Cerebellum (tissue), 5 donors: ENCODE measurements around the genes TMUB2, GPATCH8 and DBF4B.

GRCh38 chr17:43927128-43927711, 15.1 kb downstream of the PPY start:
- PRO-cap, 3 experiments: no peak in any of the 3 experiments
- RAMPAGE, long total RNA: no peak

DNA sequence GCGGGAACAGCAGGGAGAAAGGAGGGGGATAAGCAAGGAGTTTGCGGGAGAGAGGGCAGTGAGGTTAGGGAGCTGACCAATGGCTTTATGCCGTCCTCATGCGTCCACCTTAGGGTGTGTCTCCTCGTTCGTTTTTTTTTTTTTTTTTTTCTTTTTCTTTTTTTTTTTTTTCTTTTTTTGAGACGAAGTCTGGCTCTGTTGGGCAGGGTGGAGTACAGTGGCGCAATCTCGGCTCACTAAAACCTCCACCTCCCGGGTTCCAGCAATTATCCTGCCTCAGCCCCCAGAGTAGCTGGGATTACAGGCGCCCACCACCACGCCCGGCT, 4.8 kb downstream of the PPY start:
- PRO-cap, 3 experiments: no peak in any of the 3 experiments
- RAMPAGE, long total RNA: no peak

DNA sequence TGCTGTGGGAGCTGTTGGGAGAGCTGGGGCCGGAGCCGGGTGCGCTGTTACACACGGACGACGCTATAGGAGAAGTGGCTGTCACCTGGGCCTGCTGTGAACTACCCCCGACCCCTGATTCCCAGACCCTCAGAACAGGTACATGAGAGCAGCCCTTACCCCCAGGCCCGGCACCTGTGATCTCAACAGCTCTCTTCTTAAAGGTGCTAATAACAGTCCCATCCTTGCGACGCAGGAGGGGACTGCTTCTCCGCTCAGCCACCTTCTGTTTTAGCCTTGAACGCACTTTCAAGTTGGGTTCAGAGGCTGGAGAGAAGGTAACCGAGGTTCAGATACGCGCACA, 21.7 kb downstream of the G6PC3 start:
- PRO-cap, 3 experiments: no peak in any of the 3 experiments
- RAMPAGE, long total RNA: no peak

GRCh38 chr17:44113459-44114439, 9.7 kb downstream of the HDAC5 start:
- PRO-cap, 3 experiments: no peak in any of the 3 experiments
- RAMPAGE, long total RNA: no peak

- PRO-cap, 3 experiments: no peak in any of the 3 experiments
- RAMPAGE, long total RNA: no peak
Observed at GRCh38 chr17:44115458-44116092, 7.9 kb downstream of the HDAC5 start.

DNA sequence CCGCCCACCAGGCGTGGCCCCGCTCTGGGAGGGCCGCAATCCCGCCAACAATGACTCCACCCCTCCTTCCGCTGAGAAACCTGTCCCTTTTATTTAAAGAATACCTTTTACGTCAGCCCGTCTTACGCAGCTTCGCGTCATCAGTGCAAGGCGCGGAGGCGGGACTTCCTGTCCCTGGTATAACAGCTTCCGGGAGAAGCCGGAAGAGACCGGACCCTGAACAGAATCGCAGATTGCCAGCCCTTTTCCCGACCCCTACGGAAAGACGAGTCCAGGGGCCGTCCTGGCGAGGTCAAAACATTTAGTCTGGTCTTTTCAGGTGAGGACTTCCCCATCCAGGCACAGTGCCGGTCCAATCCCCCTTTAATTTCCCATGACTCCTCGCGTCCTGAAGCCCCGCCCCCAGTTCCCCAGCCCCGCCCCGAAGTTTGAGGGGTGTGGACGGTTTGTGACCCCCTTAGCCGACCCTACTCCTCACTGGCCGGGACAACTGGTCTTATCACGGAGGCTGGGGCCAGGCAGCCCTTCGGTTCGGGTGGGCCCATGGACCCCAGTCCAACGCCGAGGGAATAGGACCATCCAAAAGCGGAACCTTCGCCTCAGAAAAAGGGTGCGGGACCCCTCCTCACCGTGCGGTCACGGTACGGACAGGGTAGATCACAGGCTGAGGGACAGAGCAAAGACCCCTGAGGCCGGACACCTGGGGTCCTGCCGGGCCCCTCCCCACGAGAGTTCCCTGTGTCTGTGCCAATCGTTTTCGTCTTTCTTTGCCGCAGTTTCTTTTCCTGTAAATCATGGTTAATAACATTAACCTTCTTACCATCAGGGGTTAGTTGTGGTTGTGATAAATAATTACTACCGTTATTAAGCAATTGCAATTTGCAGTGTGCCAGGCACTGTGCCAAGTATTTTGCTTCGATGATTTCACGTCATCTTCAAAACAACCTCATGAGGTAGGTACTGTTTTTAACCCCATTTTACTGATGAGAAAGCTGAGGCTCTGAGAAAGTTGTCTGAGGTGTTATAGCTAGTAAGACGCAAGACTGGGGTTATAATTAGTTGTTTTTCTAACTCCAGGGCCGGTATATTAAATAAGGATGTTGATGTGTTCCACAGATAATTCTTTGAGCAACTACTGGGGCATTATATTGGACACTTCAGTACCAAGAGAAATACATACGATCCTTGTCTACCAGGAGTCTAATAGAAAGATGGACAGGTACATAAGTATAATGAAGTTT, at the start of gene TMUB2:
TSS of gene TMUB2 (plus strand) at position 182 of the 1,241 bp plus-strand sequence.
- PRO-cap, 3 experiments: peak in 3 of 3 experiments; most common plus-strand start position 195 of the sequence (in 2)
- RAMPAGE, long total RNA: no peak

DNA sequence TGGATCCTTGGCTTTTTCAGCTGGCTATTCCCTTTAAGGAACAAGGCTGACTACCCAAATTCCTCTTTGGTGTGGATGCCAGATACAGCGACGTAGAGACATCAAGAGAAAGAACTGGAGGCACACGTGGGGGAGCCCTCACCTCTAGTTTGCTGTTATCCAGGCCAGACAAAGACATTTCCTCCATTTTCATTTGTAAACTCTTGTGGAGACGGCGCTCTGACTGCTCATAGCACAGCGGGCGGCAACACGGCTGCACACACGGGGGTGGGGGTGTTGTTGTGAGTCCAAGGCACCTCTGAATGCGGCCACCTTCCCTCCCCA, 1.8 kb downstream of the ATXN7L3 start:
- PRO-cap, 3 experiments: no peak in any of the 3 experiments
- RAMPAGE, long total RNA: no peak

DNA sequence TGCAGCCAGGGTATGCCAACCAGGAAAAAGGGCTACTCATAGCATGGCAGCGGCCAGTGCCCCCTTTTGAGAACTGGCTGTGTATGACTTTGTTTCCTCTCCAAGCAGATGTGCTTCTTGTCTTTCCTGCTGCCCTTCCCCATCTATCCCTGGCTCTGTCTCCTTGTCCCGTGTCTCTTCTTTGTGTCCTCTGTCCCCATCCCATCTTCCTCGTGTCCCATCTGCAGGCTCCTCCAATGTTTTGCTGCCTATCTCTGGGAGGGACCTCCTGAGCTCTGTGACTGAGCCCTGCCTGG, 4.8 kb downstream of the UBTF start:
- PRO-cap, 3 experiments: no peak in any of the 3 experiments
- RAMPAGE, long total RNA: no peak

GRCh38 chr17:44223479-44224113, 4.1 kb upstream of the UBTF start:
- PRO-cap, 3 experiments: peak in 2 of 3 experiments; most common minus-strand start chr17:44223643 (in 2)
- RAMPAGE, long total RNA: no peak

DNA sequence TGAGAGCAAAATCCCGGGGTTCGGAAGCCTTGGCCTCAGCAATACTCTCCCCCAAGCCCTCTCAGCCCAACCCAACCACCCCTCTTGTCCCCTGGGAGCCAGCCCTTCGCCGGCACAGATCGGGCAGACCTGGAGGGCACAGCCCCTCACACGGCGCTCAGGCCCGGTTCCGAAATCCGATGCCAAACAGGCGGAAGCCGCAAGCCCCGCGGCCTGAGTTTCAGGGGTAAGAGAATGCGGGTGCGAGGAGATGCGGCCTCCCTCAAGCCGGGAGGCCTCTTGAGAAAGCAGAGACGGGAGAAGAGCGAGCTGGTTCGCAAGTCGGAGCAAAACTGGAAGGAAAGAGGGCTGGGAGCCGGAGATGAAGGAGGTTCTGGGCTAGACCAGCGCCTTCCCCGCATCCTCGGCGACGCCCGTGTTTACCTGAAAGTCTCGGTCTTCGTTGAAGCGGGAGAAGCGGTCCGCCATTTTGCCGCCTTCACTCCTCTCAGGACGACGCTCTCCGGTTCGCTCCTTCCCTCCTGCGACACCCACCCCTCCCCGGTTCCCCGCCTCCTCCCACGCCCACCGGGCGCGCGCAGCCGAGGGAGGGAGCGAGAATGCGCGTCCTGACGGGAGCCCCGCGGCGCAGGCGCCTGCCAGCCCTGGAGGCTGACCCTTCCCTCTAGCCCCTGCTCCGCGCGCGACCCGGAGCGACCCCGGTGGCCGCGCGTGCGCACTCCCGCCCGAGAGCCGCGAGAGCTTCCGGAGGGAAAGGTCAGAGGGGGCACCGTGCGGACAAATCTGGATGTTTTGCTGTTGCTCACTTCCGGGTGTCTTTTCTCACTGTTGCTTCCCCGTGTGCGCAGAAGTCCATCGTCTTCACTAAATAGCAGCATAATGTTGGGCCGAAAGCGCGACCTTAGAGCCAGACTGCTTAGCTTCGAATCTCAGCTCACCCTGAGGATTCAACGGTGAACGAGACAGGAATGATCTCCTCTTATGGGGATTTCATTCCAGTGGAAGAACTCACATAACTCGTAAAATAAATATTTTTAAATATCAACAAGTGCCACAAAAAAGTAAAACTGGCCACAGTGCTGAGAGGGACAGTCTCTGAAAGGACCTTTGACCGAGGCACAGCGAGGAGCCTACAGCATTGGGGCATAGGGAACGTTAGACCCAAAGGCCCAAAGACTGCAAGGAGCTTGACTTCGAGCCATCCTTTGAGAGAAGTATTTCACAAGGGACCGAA, at the start of gene GPATCH8:
TSS of gene GPATCH8 (minus strand) at position 504 of the 1,234 bp plus-strand sequence.
- PRO-cap, 3 experiments: peak in 3 of 3 experiments; most common plus-strand start position 596 of the sequence (in 1); most common minus-strand start position 687 of the sequence (in 3)
- RAMPAGE, long total RNA: no peak

GRCh38 chr17:44542366-44542725, 14.9 kb upstream of the FZD2 start:
- PRO-cap, 3 experiments: no peak in any of the 3 experiments
- RAMPAGE, long total RNA: no peak

- PRO-cap, 3 experiments: peak in 1 of 3 experiments; most common plus-strand start chr17:44629052 (in 1)
- RAMPAGE, long total RNA: no peak
Observed at GRCh38 chr17:44628120-44629310, 27.8 kb upstream of the MEIOC start.

DNA sequence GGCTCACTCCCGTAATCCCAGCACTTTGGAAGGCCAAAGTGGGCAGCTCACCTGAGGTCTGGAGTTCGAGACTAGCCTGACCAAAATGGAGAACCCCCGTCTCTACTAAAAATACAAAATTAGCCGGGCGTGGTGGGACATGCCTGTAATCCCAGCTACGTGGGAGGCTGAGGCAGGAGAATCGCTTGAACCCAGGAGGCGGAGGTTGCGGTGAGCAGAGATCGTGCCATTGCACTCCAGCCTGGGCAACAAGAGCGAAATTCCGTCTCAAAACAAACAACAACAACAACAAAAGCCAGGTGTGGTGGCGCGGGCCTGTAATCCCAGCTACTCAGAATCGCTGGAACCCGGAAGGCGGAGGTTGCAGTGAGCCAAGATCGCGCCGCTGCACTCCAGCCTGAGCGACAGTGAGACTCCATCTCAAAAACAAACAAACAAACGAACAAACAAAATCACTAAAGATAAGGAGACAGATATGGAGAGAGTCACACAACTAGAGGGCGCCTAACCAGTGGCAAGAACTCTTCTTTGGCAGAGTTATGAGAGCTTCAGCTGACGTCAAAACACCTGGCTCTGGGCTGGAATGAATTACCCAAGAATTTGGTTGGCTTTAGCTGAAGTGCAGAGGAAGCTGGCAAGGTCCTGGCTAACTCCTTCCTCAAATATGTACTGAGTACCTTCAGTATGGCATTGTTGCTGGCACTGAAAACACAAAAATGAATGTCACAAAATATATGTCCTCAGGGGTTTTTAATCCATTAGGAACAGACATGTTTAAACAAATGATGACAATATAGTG, 1.3 kb upstream of the CCDC43 start:
- PRO-cap, 3 experiments: no peak in any of the 3 experiments
- RAMPAGE, long total RNA: no peak

GRCh38 chr17:44708326-44709049, at the start of gene DBF4B:
Gene DBF4B, plus strand, starts transcription at chr17:44708665.
- PRO-cap, 3 experiments: peak in 2 of 3 experiments; most common plus-strand start chr17:44708691 (in 1); most common minus-strand start chr17:44708576 (in 1)
- RAMPAGE, long total RNA: no peak

- PRO-cap, 3 experiments: peak in 1 of 3 experiments; most common plus-strand start chr17:44775966 (in 1); most common minus-strand start chr17:44775652 (in 1)
- RAMPAGE, long total RNA: no peak
Observed at GRCh38 chr17:44775567-44776606, 17.1 kb downstream of the ADAM11 start.

GRCh38 chr17:44778644-44779691, 20.2 kb downstream of the ADAM11 start:
- PRO-cap, 3 experiments: no peak in any of the 3 experiments
- RAMPAGE, long total RNA: no peak

- PRO-cap, 3 experiments: no peak in any of the 3 experiments
- RAMPAGE, long total RNA: no peak
Observed at GRCh38 chr17:45042276-45043177, 8.9 kb downstream of the DCAKD start.

- PRO-cap, 3 experiments: no peak in any of the 3 experiments
- RAMPAGE, long total RNA: no peak
Observed at GRCh38 chr17:45046844-45047543, 4.4 kb downstream of the DCAKD start.

DNA sequence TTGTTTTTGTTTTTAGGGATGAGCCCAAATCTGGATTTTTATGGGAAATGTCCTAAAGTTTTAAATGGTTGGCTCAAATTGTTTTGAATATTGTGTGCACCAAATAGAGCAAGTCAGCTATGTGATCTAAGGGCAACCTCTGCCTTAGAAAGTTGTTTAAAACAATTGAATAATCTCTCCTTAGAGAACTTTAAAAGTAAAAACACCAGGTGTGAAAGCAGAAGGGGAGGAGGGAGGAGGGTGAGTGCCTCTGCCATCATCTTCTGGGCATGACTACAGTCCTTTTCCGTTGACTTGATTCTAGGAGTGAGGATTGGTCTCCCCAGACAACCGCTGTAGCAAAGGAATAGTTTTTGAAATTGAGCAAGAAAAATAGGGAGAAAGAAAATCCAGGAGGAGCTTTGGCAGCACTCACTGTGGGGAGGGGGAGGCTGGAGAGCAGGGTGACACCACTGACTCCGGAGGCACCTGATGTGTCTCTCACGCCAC, 33.4 kb downstream of the PLCD3 start:
- PRO-cap, 3 experiments: no peak in any of the 3 experiments
- RAMPAGE, long total RNA: no peak

GRCh38 chr17:45131744-45132358, 464 bp downstream of the PLCD3 start:
- PRO-cap, 3 experiments: no peak in any of the 3 experiments
- RAMPAGE, long total RNA: no peak